AG08470 (cell line): ENCODE data around the gene PROK2.

DNA sequence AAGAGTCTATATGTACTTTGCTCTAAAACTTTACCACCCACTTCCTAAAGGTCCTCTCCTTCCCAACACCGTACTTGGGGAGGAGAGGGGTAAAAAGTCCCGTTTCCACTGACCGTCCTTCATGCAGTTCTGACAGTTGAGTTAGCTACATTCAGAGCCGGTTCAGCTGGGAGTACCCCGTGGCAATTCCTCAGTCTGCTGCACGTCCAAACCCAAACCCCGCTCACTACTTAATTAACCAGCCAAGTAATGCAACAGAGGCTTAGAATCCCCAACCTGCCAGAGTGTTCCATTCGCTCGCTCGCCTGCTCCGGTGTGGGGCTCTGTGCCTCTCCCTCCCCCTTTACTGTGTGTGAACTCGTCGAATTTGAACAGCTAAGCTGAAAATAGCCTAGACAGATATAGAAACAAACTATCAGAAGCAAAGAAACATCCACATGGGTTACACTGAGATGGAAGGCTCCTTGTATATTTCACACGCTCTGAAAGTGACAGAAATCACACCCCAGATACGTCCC lies 519.6 kb downstream of the FOXP1 start:
- RRBS: no CpG with 5 or more reads among the region's 15 CpGs

DNA sequence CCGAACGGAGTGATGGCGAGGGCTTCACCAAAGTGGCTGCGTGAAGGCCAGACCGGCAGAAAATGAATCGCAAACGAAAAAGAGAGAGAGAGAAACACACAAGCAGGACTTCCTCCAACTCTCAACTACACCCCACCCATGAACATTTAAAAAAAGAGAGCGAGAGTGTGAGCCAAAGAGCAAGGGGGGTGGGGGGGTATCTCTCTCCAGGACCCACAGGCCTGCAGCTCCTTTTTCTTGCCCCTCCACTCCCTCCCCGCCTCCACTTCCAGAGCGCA lies 519.2 kb downstream of the FOXP1 start:
- RRBS: no CpG with 5 or more reads among the region's 10 CpGs

DNA sequence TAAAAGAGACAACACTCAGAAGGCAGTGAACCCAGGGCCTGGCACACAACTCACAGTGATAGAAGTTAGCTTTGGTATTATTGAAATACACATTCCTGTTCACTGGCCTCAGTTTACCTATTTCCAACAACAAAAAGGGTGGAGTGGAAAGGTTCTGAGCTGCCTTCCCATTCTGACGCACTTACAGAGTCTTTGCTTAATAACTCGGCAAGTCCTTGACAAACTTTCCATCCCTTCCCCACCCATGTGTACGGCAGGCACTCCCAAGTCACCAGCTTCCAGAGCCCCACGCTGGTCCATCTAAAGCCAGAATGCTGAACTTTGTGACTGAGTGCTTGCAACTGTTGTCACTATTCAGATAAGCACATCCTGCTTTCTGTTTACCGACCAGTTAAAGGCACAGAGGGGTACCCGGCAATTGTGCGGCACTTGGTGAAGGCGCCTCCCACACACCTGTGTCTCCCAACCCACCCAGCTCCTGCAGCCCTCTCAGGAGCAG lies 430.7 kb downstream of the FOXP1 start:
- RRBS: no CpG with 5 or more reads among the region's 8 CpGs

DNA sequence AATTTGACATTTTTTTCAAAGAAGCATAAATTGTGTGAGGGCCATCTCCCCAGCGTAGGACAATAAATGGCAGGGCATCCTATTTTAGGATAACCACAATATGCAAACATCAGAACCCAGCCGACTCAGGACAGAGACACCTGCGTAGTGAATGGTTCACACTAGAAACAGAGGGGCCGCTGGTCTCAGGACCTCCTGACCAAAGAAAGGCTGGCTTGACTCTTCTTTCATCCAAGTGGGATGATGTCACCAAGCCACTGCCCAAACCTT lies 162.1 kb downstream of the FOXP1 start:
- RRBS: no CpG with 5 or more reads among the region's 4 CpGs

DNA sequence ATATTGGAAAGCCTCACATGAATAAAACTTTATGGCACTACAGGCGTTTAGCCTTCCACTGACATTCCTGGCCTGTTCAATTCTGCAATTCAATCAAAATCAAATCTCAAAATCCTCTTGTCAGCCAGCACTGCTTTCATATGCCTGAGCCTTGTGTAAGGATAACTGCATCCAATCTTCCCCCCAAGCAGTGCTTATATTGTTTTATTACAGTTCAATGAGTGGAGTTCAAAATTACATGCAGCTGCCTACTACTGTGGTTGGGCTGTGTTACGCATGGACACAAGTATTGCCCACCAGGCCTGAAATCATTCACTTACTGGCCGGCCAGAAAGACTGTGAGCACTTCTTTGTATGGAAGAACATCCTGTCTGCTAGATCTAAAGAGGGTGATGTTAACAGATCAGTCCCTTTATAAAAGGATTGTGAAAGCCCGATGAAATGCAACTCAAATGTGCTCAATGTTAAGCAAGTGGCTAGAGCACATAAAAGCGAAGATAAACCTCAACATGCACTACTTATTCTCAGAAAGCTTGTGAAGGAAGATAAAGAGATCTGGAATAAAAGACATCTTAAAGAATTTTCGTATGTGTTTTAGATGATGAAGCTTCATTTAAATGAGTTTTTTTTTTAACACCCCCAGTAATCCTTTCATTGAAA lies 132.5 kb downstream of the FOXP1 start:
- RRBS: no CpG with 5 or more reads among the region's 6 CpGs

- RRBS: no CpG with 5 or more reads among the region's 6 CpGs
Measured at GRCh38 chr3:71451743-71452319, 131.7 kb downstream of the FOXP1 start.

- RRBS: no CpG with 5 or more reads among the region's 5 CpGs
Measured at GRCh38 chr3:71455966-71456563, 127.5 kb downstream of the FOXP1 start.

DNA sequence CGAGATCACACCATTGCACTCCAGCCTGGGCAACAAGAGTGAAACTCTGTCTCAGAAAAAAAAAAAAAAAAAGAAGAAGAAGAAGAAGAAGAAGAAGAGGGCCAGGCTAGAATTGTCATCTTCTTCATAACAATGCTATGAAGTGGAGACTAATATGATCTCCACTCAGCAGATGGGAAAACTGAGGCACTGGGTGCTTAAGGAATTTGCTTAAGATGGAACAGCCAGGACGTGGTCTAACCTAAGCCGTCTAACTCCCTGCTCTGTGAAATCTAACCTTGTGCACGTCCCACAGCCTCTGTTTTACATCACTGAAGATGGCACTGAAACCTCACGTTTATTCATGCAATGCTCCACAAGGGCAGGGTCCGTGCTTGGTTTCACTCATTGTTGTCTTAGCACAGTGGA lies 118.3 kb downstream of the FOXP1 start:
- RRBS: no CpG with 5 or more reads among the region's 6 CpGs

DNA sequence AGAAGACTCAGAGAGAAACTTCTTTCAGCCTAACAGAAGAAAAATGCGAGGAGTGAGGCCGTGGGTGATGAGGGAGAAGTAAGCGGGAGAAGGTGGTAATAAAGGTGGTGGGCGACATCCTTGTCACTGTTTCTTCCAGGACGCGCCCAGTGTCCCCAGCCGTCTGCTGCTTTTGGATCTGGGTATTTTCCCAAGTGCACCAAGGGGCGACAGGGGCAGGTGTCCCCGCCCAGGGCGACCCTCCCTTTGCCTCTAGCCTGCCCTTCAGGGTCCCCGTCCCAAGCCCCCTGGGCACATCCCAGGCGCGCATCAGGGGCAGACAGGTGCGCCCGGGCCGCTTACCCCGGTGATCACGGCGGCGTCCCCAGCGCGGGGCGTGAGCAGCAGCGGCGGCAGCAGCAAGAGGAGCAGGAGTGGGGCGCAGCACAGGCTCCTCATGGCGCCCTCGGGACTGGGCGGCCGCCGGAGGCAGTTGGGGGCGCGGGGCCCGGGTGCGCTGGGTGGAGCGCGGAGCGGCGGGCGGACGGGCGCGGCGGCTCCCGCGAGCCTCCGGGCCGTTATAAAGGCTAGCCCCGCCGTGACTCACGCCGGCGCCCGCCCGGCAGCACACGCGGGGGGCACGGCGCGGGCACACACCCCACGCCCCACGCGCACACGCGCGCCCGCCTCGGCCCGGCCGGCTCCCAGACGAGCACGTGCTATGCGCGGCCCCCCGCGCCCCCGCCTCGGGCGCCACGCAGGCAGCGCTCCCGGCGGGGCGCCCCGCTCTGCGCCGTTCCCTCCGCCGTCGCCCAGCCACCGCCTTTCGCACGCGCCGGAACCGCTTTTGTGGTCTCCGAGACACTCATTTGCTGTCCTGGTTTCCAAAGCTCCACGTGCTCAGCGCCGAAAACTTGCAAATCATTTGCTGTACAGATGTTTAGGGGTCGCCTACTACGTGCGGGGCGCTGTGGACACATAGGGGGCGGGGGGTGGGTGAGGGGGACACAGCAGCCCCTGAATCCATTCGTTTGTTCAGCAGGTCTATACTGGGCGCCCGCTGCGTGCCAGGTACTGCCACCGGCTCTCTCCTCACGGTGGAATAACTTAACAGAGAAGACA lies at the start of gene PROK2:
PROK2 (minus strand) TSS at position 534 of the 1,101 bp plus-strand sequence.
- RRBS: 3% methylated on average over 60 of the region's 111 CpGs

DNA sequence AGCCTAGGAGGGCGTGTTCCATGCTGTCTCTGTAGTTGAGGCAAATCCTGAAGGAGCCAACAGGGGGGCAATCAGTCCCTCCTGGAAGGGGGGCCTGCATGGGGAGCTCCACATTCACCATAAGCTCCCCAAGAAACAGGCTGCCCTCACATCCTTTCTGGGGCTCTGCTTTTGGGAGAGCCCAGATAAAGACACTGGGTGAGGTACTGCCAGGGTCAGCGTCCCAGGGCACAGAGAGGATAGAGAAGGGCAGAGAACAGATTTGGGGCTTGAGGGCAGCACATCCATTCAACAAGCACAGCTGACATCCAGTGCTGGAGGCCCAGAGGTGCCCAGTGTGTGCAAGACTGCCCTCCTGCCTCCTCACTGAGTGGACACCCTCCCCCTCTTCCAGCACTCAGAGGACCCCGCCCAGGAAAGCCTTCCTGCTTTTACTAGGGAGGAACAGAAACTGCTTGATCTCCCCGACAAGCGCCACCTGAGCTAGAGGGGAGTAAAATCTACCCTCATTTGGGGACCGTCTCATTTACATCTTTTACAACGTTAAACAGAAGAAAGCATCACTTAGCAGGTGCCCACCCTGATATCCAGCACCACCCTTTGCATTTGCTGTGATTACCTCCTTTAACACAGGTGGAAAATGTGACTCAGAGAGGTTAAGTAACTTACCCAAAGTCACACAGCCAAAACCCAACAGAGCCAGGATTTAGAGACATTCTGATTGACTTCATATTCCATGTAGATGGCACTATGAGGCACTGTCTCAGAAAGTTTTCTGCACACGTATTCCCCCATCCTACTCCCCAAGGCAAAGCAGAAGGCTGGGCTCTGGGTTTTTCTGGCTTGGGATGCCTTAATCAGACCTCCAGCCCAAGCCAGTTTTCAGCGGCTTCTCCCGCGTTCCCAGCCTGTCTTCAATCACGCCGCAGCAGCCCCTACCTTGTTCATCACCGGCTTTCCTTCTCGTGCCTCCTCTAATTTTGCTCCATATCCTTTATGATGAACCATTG lies 314.3 kb upstream of the PROK2 start:
- RRBS: no CpG with 5 or more reads among the region's 15 CpGs

DNA sequence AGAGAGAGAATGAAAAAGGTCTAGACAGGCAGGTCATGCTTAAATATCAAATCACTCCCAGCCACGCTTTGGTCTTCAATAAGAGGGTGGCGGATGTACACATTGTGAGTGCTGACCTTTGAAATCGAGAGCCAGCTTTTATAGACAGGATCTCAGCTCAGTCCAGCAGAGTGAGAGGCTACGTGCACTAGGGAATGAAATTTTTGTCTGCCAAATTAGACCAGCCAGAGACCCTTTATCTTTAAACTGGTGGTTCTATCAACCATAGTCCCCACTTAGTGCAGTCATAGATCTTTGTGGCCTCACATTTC lies 342.3 kb upstream of the PROK2 start:
- RRBS: no CpG with 5 or more reads among the region's 4 CpGs

DNA sequence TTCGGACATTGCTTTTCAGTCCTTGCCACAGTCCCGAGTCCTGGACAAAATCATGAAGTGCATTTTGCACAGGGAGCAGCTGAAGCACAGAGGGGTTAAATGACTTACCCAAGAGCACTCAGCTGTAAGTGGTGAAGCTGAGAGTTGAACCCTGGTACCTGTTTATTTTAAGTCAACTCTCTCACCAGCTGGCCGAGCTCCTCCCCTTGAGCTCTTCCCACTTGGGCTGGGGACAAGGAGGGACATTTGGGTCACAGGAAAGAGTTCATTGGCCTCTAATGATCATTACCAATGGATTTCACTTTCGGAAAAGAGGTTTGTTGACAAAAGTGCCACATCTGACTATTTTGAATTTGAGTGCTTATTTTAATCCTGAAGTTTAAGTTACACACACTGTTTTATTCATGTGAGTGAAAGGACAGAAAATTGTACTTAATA lies 368.7 kb upstream of the PROK2 start:
- RRBS: no CpG with 5 or more reads among the region's 4 CpGs

- RRBS: no CpG with 5 or more reads among the region's 3 CpGs
Measured at GRCh38 chr3:72375528-72376629, 472.4 kb downstream of the SHQ1 start.

- RRBS: no CpG with 5 or more reads among the region's 5 CpGs
Measured at GRCh38 chr3:72452680-72453068, 395.6 kb downstream of the SHQ1 start.

DNA sequence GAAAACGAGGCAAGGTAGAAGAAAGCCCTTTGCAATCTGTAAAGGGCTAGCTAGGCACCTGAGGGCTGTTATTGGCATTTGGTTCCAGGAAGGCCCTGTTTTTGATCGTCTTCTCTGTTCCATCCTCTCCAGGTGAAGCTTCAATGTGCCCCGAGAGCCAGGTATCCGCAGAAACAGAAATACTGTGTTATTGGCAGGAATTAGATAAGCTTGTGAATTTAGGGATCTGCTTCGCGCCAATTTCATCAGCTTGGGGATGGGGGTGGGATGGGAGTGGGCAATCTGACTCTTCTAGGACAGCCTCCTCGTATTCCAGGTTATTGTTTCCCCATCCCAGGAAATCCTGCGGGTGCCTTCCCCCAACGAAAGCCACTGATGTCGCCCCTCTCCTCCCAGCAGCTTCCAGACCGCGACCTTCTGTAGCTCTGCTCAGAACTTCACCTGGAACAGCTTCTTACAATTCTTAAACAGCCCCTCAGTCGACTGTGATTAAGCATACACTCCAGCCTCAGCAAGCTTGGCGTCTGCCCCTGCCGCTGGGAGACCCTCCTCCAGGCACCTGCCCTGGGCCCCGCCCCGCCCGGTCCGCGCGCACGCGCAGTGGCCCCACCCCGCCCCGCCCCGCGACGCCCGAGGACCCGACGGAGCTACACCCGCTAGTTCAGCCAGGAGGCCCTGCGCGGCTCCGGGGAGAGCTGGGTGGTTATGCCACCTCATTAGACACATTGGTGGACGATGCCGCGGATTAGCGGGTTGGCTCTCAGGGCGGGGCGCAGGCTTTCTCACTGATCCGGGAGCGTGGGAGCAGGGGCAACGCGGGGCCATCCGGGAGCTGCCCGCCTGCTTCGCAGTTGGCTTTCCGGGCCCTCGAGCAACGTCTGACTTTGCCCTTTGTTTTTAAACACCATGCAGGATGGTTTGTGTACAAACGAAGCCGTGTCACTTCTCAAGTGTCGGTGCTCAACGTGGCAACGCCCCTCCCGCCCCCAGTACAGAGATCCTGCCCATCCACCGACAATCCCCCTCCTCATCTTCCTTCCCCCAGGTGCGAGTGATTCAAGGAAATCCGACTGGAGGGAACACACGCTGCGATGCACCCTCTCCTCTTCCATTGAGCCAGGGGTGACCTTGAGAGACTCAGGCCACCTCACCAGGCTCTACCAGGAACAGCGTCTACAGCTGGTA lies 109.6 kb downstream of the SHQ1 start:
- RRBS: 7% methylated on average over 14 of the region's 63 CpGs

DNA sequence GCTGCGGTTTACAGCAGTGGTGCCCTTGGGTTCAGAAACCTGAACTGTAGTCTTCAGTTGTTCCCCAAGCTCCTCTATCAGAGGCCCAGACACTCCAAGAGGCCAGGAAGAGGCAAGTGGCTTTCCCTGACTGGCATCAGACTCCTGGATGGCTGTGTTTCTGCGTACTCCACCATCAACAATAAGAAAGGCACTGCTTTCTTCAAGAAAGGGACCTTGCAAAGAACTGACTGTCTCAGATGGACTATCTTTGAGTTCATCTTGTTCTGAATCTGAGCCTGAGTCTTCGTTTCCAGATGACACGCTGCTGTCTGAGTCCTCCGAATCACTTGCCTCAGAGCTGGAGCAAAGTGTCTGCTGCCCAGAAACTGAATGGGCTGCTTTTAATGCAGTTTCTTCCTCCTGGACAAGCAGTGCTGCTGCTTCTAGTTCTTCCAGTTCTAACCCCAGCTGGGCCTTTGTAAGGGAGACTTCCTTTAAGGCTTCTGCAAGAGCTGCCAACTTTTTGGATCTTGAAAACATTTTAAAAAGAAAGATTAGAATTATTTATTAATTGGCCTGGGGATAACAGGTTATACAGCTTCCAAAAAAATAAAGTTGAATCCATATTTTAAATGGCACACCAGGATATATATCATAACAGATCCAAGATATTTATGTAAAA lies 97.8 kb downstream of the SHQ1 start:
- RRBS: no CpG with 5 or more reads among the region's 5 CpGs

- RRBS: no CpG with 5 or more reads among the region's 7 CpGs
Measured at GRCh38 chr3:72979478-72980137, 17.0 kb upstream of the PPP4R2 start.

DNA sequence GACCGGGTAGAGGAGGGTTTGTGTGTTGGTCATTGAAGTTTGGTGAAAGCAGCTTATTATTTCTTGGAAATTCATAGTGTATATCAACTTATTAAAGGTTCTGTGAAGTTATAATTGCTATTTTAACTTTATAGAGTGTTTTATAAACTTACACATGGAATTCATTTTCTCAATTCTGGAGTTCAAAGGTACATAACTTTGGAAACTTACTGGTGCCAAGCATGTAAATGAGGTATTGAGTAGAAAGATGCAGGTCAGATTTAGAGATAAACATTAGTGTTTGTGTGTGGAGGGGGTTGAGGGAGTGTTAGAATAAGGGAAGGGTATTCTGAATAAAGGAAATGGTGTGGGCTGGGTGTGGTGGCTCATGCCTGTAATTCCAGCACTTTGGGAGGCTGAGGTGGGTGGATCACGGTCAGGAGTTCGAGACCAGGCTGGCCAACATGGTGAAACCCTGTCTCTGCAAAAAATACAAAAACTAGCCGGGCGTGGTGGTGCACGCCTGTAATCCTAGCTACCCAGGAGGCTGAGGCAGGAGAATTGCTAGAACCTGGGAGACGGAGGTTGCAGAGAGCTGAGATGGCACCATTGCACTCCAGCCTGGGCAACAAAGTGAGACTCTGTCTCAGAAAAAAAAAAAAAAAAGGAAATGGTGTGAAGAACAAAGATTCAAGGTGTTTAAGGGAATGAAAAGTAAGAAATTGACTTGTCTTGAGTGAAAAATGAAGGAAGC lies 2.0 kb upstream of the EBLN2 start:
- RRBS: no CpG with 5 or more reads among the region's 7 CpGs

DNA sequence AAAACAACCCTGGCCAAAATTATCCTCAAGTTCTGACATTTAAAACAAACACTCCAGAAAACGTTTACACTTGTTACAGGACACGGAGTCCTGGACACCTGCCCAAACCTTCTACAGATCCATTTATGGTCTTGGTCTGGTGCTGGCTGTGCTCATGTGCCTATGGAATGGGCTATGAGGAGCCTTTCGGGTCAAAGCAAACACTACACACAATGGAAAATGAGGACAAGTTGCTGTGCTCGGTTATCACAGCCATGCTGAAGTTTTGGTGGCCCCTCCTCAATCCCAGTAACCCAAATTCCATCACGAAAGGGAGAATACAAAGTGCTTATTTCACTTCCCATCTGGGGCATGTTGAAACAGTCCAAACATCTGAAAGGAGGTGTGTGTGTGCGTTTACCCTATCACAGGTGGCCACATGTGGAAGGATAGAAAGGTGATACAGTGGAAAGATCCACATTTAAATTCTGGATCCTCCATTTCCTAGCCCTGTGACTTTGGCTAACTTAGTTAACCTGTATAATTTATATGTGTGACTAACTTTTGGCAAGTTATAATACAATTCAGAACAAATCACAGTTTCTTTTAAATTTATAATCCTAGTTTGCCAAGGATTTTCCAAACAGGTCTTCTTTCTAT lies 107.9 kb downstream of the PDZRN3 start:
- RRBS: no CpG with 5 or more reads among the region's 6 CpGs

DNA sequence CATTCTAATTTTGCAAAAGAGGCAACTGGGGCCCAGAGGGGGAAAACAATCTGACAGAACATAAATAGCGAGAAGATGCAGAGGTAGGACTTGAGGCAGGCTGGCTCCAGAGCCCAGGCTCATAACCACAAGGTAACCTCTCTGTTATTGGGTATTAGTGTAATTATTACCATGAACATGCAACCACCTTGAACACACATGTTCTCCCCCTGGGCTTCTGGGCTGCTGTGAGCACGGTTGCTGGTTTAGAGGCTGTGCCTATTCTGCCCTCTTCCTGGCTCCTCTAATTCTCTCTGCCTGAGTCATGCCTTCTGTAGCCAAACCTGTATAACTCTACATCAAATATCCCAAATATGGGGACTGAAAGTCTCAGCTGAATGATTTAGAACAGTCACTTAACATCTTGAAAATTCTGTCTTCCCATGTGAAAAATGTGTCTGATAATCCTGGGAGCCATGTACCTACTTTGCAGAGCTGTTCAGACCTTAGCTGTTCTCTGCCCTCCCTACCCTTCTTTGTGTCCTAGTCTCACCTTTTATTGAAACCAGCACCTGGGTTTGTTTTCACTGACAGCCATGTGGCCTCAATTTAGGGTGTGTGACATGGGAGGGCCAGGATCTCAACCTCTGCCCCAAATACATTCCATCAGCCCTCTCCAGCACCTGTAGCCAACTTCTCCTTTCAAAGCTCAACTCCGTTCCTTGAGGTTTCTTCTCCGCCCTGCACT lies 60.8 kb downstream of the PDZRN3 start:
- RRBS: no CpG with 5 or more reads among the region's 4 CpGs